ENCODE measurements around a stretch of chrX.

DNA sequence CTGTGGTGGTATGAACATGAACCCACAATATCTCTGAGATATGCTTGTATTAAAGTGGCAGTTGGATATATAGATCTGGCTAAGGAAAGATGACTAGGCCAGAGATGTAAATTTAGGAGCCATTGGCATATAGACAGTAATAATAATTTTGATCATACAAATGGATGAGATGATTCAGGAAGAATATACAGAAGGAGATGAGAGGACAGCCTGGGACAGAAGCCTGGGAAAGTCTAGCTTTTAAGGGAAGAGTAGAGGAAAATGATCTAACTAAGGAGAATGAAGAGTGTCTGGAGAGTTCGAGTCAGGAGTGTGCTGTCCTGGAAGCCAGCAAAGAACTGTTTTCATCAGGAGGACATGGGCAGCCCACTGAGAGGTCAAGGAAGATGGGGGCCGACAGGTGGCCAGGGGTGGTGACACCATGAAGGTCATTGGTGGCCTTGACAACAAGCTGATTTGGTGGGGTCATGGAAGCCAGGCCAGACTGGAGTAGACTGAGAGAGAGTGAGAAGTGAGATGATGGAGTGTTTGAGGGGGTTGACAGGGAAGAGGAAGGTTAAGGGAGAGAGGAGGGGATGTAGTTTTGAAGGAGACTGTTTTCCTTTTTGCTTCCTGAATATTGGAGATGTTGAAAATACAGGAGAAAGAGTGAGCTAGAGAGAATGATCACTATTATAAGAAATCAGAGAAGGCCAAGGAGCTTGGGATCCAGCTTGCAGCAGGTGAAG, 71.0 kb upstream of the TMLHE start:
- RAMPAGE, total RNA, result no peak

DNA sequence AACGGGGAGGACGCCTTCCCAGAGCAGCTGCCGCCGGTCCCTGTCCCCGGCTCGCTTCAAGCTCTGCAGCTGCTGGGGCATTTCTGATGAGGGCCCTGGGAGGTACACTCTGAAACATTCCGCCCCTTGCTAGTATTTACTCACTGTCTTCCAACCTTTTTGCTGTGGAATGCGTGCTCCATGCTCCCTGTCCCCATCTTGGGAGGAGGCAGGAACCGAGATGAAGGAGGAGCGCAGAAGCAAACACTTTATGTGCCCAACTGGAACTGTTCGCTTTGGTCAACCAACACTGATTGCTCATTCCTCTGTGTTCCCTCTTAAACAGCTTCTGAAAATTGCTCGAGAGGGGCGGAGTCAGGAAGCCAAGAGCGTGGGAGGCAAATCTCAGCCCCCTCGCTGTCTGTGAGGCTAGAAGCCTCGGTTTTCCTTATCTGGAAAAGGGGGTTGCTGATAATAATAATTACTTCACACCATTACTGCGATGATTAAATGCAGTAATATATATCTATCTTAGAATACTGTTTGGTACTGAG, 6.4 kb upstream of the VAMP7 start:
- RAMPAGE, total RNA, result no peak

DNA sequence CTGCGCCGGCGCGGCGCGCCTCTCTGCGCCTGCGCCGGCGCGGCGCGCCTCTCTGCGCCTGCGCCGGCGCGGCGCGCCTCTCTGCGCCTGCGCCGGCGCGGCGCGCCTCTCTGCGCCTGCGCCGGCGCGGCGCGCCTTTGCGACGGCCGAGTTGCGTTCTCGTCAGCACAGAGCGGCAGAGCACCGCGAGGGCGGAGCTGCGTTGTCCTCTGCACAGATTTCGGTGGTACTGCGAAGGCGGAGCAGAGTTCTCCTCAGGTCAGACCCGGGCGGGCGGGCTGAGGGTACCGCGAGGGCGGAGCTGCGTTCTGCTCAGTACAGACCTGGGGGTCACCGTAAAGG, 31.7 kb downstream of the IL9R start:
- RAMPAGE, total RNA, result no peak

Measured in foreskin keratinocyte (primary cell).